ENCODE measurements around the gene ZNF479.

- PRO-cap = no peak
Measured at GRCh38 chr7:54774173-54774430, 15.1 kb upstream of the SEC61G start.

- PRO-cap = no peak
Measured at GRCh38 chr7:55005230-55005654, 13.6 kb upstream of the EGFR start.

DNA sequence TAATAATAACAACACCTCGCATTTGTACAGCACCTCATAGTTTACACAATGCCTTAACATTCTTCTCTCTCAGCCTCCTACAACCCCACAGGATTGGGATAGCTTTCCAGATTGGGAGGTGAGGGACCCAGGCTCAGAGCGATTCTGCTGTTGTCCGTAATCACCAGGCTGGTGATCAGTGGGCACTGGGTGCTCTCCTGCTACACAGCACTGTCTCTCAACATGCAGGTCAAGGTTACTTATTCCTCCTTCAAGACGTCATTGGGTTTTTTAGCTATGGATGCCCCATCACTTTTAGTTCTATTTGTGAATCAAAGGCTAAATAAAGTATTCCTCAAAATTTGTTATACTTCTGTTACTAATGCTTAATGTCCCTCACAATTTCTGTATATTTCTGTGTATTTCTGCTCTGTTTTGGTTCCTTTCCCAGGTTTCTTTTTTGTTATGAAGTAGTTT is 11.2 kb downstream of the EGFR start:
- PRO-cap = no peak

GRCh38 chr7:55043531-55044148 is 24.8 kb downstream of the EGFR start:
- PRO-cap = no peak

- PRO-cap = no peak
Measured at GRCh38 chr7:55046175-55047284, 27.7 kb downstream of the EGFR start.

GRCh38 chr7:55048245-55048608 is 29.4 kb downstream of the EGFR start:
- PRO-cap = no peak

DNA sequence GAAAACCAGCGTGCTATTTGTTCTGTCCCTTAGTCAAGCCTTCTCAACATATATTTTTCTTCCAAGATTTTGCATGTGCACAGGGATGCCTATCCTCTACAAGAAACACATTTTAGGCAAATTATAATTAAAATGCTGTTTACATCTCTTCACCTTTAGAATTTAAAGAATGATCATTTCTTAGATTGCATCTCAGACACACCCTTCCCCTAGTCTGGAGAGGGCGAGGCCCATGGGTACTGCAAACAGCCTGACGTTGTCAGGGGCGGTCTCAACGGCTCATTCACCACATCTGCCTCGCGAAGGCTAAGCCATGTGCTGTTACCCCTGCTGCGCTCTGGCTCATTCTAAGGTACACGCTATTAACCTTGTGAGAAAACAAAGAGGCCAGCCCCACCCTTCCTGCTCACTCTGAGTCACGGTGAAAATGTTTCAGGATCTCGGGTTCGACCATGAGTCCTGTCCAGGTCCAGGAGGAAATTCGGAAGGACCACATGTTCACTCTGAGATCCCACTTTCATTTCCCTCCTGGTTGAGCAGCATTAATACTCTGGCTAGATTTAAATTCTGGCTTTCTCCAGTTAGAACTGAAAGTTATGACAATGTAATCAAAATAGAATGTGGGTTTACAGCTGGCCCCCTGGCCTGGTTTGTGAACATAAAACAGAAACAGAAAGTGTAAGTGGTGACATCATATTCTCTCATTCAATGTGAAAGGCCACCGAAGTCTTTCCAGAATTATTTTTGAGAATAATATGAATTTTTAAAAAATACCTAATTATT is 55.2 kb downstream of the EGFR start:
- PRO-cap = no peak

- PRO-cap = no peak
Measured at GRCh38 chr7:55086314-55086992, 67.6 kb downstream of the EGFR start.

- PRO-cap = no peak
Measured at GRCh38 chr7:55099051-55099829, 80.4 kb downstream of the EGFR start.

- PRO-cap = no peak
Measured at GRCh38 chr7:55205707-55206956, 159.0 kb upstream of the LANCL2 start.

GRCh38 chr7:55484323-55484956 is 87.9 kb downstream of the VOPP1 start:
- PRO-cap = no peak

DNA sequence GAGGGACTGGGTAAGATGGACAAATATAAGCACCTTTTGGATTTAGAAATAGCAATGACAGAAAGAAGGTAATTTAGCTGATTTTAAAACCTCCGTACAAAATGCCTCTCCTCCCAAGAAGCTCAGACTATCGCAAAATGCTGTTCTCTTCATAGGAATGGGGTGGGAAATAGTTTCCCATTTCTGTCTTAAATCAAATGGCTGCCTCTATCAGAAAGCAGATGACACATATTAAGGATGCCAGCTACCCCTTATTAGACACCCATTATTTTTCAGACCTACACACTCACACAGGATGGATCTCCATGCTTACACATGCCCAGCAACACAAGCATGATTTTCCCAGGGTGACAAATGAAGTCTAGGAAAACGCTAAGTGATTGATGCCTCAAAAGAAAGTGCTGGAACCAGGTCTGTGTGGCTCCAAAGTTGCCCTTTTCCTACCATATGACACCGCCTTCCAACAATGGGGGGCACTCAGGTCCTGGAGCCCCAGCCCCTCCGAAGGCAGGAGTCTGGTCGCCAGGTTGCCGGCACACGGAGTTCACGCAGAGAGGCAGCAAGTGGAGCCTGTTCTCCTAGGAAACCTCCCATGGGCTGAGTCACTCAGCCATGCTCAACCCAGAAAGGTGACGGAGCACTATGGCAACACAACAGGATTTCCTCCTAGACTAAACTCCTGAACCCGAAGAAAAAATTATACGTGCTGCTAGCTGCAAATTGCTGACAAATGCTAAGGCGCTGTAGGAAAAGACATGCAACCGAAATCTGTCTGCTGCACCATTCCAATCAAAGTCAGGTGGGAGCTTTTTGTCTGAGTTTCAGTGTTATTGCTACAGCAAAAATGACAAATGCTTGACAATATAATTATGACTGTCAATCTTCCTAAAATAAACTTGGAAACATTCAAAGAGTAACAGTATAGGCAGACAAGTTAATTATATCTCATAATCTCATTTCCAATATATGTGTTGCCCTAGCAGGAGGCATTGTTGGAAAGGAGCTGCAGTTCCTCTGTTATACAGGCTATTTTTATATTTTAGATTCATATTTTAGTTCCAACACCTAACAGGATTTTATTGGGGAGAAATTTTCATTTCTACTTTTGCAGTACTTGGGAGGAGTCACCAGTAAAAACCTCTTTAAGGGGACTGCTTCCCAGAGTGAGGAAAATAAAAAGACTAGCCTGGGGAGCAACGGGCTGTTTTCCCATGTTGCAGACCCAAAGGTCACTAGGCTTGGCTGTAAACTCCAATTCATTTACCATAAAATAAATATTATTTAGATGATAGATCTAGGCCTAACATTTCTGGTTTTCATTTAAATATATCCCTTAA is 19.6 kb downstream of the VOPP1 start:
- PRO-cap = no peak

DNA sequence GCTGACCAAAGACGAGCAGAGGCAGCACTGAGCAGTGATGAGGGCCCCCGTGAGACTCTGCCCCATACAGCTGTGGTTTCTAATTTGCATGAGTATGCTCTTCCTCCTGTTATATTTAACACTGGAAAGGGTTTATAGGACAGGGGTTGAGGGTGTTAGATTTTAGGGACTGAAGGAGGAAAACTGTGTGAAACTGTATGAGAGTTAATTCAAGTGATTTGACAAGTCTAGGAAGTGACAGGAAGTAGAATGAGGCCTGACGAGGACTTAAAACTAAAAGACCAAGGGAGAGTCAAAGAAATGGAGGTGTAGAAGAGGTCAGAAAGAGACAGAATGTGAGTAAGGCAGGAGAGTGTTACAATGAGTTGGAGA is 23.5 kb upstream of the MRPS17 start:
- PRO-cap = no peak

DNA sequence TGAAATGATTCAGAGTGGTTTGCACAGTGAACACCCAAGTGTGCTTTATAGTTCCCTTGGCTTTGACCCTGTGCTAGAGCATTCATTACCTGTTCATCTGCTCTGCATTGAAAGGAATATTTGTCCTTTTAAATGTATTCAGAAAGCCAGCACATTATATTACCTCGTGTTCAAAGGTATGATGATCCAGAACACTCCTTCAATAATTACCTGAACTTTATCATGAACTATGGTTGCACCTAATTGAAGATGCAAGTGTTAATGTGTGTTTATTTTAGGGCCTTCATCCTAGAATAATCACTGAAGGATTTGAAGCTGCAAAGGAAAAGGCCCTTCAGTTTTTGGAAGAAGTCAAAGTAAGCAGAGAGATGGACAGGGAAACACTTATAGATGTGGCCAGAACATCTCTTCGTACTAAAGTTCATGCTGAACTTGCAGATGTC is 3.8 kb downstream of the CCT6A start:
- PRO-cap = no peak

GRCh38 chr7:56101259-56101883 is 4.9 kb downstream of the CHCHD2 start:
- PRO-cap = no peak

- PRO-cap = no peak
Measured at GRCh38 chr7:56483136-56483714, 367.0 kb upstream of the NUPR2 start.

DNA sequence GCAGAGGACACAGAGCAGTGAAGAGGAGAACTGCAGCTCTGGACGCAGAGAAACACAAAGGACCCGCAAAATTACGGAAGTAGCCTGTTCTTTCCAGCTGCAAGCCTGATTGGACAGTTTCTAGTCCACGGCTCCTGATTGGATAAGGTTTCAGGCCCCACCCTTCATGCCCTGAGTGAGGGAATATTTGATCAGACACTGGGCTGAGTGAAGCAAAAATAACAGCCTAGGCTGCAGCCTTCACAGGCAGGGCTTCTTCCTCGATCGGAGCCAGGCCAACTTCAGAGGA is at the start of gene ZNF479:
Gene ZNF479, minus strand, starts transcription at position 60 of the 289 bp plus-strand sequence.
- PRO-cap = no peak

DNA sequence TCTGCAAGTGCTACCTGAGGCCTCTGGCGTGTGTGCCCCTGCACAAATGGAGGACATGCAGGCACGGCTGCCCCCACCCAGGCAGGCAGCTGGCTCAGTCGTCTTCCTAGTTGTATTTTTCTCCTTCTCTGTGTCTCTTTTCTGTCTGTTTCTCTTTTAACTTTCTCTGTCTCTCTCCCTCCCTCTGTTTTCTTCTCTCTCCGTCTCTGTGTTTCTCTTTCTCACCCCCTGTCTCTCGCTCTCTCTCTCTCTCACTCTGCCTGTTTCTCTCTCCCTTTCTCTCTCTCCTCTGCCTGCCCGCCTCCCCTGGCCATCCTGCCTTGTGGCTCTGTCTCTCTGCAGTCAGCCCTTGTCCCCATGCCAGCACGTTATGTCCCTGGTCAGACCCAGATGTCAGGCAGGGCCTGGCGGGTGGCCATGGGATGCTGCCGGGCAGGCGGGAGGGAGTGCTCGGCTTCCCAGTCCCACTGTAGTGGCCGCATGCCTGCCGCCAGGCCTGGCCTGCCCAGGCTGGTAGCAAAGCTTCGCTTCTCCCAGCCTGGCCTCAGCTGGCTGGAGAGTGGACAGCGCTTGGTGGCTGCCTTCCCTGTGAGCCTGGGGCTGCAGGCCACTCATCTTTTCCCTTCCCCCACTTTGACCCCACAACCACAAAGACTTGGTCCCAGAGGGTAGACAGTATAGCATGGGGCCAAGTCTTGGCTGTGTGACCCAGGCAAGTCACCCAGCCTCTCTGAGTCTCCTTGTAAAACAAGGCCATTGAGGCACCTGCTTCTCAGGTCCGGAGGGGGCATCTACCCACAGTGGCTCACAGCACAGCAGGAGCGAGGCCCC is 121.5 kb upstream of the ZNF716 start:
- PRO-cap = no peak

DNA sequence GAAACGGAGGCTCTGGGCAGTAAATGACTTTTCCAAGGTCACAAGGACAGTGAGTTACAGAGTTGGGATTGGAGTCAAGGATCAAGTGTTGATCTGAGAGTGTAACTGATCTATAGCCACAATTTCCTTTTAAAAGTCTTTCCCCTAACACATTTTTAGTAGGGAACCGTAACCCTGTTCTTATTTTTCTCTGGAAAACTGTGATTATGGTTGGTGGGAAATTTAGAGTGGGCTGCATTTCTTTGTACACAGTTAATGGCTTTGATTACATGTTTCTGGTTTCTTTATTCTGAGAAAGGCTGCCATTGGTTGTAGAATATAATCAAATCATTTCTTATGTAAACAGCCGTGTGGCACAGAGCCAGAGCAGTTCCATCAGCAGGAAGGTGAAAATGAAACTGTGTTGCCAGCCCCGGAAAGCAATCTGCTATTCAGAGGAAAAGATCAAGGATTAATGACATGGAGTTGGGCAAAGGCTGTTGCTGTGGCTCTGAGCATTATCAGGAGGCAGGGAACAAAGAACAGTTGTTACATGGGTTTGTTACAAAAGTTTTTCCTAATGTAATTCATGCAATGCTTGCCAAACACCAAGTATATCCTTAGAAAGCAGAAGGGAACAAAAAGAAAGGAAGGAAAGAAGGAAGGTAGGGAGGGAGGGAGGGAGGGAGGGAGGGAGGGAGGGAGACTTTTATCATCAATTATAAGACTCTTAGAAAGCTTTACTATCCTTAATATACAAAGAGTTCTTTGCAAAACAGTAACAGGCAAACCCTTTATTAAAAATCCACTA is 74.2 kb upstream of the ZNF716 start:
- PRO-cap = no peak

GRCh38 chr7:63999015-63999299 is 308 bp downstream of the ZNF722 start:
- PRO-cap = no peak